Brain (tissue), 1 donor: ENCODE measurements around a stretch of chr2.

- RRBS, result no CpG with 5 or more reads among the region's 10 CpGs
Measured at GRCh38 chr2:207136333-207137161, 29.2 kb downstream of the KLF7 start.

DNA sequence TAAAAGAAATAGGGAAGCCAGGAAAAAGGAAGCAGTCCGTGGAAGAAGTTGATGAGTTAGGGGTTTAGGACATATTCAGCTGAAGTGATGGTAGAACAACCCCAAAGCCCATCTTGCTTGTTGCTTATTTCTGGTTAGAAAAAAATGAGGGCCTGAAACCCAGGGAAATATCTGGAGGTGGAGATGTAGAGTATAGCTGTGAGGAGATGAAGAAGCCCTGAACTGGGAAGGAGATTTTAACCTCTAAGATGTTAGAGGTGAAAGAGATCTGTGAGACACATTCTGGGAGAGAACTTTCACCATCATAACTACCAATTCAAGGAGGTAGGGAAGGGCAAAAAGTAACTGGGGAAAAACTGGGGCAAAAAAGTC lies 7.9 kb downstream of the KLF7 start:
- RRBS, result no CpG with 5 or more reads among the region's 1 CpG

- RRBS, result no CpG with 5 or more reads among the region's 15 CpGs
Measured at GRCh38 chr2:207163861-207164498, 1.8 kb downstream of the KLF7 start.

DNA sequence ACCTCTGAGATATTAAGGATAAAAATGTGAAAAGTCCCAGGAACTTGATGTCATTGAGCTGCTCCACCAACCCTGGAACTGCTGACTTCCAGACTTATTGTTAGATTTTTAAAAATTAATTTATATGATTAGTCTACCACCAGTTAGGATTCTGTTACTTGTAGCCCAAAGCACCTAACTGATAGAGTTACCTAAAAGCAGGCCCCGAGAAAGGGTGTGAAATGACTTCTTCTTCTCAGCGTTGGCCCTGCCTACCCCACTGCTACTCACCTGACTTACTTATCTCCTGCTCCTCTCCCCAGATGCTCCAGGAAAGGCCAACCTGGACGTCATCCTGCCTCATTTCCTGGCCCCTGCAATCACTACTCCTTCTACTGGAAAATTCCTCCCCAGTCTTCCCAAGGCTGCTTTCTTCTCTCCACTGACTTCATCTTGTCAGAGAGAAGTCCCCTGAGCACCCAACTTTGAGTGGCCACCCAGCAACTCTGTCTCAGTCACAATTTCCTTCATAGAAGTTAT lies 63.3 kb upstream of the KLF7 start:
- RRBS, result no CpG with 5 or more reads among the region's 3 CpGs

DNA sequence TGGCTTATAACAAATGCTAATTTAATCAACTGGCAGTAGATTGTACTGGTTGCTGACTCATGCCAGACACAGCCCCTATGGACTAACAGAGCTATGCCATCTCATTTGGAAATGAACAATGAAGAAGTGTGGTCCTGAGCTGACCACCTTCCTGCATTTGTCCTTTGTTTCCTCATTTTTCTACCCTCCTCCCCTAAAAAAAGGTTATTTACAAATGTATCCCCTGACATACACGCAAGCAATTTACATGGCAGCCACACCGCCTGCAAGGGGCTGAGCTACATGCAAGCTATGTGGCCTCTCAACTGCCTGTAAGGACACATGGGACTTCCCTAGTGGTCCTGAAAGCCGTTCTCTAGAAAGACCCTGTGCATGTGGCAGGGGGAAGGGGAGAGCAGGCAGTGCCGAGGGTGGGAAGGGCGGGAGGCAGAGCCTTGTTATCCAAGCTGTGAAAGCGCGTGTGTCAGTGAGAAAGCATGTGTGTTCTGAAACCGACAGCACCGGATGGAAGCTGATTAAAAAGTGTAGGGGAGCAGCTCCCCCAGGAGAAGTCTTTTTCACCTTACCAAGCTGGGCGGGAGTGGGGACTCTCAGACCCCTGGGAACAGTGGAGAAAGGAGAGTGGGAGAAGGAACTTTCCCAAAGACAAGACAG lies 91.0 kb upstream of the KLF7 start:
- RRBS, result no CpG with 5 or more reads among the region's 10 CpGs

- RRBS, result no CpG with 5 or more reads among the region's 7 CpGs
Measured at GRCh38 chr2:207337804-207338611, 172.3 kb upstream of the KLF7 start.

DNA sequence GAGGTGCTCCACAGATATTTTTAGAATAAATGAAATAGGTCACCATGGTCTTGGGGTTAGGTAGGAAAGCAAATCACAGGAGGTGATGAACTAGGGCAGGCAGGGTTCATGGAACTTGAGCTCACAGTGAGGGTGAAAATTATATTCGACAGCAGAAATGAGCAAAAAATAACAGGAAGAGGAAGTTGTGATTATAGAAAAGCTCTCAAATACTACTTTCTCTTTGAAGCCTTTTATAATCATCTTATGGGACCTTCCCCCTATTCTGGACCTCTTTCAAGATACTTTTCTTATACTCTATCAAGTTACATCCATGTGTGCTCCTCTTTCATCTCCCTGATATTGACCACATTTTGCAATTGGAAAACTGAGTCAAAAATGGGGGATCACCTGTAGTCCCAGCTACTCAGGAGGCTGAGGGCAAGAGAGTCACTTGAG lies 4.4 kb upstream of the CREB1 start:
- RRBS, result no CpG with 5 or more reads among the region's 1 CpG

- RRBS, result no CpG with 5 or more reads among the region's 7 CpGs
Measured at GRCh38 chr2:207538671-207539332, 9.0 kb downstream of the CREB1 start.

DNA sequence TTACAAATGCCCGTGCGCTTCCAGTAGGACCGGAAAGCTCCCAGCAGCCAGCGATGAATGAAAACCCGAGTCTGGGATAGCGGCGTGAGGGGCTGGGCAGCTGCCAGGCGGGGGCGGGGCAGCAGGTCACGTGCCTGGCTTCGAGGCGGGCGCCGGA lies 295 bp upstream of the CCNYL1 start:
- RRBS, result 2% methylated on average over 1 of the region's 14 CpGs

DNA sequence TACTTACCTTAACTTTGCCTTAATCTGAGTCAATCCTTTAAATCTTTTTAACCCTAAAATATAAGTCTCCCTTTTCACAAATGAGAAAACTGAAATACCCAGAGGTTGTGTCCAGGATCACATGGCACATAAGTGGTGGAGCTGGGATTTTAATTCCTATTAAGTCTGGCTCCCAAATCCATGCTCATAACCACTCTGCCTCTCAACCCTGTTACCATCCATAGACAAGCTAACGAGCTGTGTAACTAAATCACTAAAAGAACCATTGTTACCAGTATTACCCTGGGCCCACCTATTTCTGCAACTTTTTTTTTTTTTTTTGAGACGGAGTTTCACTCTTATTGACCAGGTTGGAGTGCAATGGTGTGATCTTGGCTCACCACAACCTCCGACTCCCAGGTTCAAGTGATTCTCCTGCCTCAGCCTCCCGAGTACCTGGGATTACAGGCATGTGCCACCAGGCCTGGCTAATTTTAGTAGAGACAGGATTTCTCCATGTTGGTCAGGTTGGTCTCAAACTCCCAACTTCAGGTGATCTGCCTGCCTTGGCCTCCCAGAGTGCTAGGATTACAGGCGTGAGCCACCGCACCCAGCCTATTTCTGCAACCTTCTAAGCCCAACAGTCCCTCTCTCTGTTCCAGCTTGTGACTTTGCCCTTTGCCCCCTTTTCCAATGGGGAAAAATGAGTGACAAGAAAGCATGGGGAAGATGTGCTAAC lies 8.6 kb downstream of the FZD5 start:
- RRBS, result no CpG with 5 or more reads among the region's 6 CpGs

- RRBS, result no CpG with 5 or more reads among the region's 4 CpGs
Measured at GRCh38 chr2:207765134-207766045, 4.3 kb downstream of the FZD5 start.

GRCh38 chr2:207847577-207848323 lies 78.0 kb upstream of the FZD5 start:
- RRBS, result no CpG with 5 or more reads among the region's 6 CpGs

GRCh38 chr2:207848687-207849079 lies 79.0 kb upstream of the FZD5 start:
- RRBS, result no CpG with 5 or more reads among the region's 6 CpGs

DNA sequence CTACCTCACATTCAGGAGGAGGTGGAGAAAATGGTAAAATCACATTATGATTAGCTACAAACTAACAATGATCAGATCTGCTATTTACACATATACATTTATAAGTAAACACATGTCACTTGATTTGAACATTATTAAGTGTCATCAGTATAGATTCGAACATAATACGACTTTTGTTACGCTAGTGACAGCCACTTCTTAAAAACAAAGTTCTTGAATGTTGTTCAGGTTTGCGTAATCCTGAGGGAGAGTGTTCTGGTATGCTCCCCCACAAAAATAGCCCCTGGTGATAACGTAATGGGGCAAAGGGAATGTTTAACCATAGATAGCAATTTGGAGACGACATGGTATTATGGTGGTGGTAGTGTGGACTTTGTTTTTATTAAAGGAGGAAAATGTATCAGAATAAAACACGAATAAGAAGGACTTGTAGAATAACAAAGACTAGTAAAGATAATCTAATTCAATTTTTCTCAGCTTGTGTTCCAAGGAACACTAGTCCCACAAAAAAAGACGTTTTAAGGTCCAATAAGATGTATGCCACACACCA lies 90.6 kb downstream of the PLEKHM3 start:
- RRBS, result no CpG with 5 or more reads among the region's 8 CpGs

GRCh38 chr2:208034286-208034680 lies 9.0 kb upstream of the PLEKHM3 start:
- RRBS, result no CpG with 5 or more reads among the region's 3 CpGs

- RRBS, result no CpG with 5 or more reads among the region's 18 CpGs
Measured at GRCh38 chr2:208123908-208124314, 413 bp downstream of the CRYGD start.

DNA sequence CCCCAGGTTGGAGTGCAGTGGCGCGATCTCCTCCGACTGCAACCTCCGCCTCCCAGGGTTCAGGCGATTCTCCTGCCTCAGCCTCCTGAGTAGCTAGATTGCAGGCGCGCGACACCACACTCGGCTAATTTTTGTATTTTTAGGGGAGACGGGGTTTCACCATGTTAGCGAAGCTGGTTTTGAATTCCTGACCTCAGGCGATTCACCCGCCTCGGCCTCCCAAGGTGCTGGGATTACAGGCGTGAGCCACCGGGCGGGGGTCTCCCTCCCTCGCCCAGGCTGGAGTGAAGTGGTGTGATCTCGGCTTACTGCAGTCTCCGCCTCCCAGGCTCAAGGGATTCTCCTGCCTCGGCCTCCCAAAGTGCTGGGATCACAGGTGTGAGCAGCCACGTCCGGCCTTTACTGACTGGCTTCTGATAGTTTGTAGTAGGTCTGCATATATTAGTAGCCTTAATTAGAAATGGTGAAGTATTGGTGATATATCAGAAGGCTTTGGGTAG lies 1.5 kb downstream of the PIKFYVE start:
- RRBS, result no CpG with 5 or more reads among the region's 23 CpGs

- RRBS, result no CpG with 5 or more reads among the region's 2 CpGs
Measured at GRCh38 chr2:208358029-208358451, 48.6 kb upstream of the PTH2R start.

GRCh38 chr2:208463019-208463364 lies 56.4 kb downstream of the PTH2R start:
- RRBS, result no CpG with 5 or more reads among the region's 1 CpG

GRCh38 chr2:209368937-209369308 lies 54.9 kb upstream of the MAP2 start:
- RRBS, result no CpG with 5 or more reads among the region's 5 CpGs